Upper lobe of left lung (tissue), 5 donors: ENCODE results near the gene THSD4.

DNA sequence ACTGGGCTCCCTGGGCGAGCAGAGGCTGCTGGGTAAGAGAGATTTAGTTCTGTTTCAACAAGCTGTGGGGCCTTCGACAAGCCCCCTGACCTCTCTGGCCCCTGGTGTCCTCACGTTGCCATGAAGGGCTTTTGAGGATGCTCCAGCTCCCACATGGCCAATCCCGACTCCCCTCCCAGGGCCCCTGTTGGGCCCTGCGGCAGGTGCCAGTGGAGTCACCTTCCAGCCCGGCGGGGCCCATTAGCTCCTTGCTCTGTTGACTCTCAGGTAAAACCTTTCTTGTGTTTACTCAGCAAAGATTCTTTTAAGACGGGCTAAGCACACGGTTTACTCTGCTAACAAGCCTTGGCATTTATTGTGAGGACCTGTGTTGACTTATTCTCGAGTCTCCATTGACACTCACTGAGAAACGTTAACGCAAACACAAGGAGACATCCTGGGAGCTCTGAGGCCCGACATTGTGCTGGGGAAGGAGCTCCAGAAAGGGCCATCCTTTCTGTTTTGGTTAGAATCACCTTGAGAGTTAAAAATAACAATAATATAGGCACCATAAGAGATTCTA, 15.1 kb downstream of the RPLP1 start:
- PRO-cap, 2 experiments: no peak in any of the 2 experiments
- RAMPAGE, long total RNA, 4 experiments: start-site peak on the plus strand in 2 of 4 experiments, centred at positions 432 to 445 of the sequence, 14 to 33 reads per replicate

DNA sequence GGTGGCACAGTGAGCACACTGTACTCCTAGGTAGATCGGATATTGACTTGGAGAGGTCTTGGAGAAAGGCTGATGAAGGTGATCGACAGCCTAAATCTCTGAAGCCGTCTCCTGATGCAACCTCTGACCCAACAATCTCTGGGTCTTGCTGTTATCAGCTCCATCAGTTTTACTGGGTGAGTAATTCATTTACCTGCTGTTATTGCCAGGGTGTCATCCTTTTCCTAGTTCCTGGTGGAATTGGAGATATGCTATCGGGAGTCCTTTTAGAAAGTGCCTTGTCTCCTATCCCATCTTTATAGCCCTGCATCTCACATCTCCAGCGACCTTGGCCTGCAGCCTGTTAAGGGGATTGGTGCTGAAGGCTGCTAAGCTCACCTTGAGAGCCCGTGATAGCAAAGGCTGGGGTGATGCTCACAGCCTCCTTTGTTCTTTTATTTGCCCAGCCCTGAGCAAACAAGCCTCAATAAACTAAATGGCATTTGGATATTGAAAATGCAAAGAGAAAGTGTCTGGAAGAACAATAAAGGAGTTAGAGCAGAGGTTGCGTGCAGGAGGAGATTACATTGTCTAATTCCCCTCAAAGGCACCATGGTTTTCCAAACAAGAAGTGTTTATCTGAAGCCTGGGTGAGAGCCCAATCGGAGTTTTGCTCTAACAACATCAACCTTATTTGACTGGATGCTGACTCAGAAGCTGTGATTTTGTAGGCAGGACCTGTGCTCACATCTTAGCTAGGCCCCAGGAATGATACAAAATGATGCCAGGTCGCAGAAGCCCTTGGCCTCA, 101.8 kb downstream of the RPLP1 start:
- PRO-cap, 2 experiments: no peak in any of the 2 experiments
- RAMPAGE, long total RNA, 4 experiments: no peak in any of the 4 experiments

DNA sequence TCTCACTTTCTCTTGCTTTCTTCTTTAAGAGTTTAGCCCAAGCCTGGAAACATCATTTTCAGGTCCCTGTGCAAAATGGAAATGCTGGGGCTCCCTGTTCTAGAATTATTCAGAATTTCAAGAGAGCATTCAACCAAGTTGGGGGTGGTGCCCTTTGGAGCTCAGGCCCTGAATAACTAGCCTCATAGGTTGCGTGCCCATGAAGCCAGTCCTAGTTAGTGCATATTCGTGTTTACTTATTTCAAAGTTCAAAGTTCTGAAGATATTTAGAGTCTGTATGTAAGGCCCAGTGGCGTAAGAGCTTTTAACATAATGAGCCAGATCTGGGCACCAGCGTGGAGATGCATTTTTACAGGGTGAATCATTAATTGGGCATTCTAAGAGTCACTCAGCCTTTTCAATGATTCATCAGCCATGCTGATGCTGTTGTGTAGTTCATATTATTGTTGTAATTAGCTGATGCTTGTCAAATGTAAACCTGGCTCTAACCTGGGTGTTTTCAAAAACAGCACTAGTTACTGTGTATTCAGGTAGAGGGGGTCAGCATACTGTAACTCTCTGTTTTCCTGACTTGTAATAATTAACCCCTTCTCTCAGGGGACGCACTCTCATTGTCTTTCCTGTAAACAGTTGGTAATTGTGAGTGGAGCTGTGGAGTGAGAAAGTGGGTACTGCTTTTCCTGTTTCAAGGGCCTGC, 104.8 kb downstream of the RPLP1 start:
- PRO-cap, 2 experiments: no peak in any of the 2 experiments
- RAMPAGE, long total RNA, 4 experiments: no peak in any of the 4 experiments

- PRO-cap, 2 experiments: no peak in any of the 2 experiments
- RAMPAGE, long total RNA, 4 experiments: no peak in any of the 4 experiments
Measured at GRCh38 chr15:69666384-69667569, 214.2 kb downstream of the RPLP1 start.

DNA sequence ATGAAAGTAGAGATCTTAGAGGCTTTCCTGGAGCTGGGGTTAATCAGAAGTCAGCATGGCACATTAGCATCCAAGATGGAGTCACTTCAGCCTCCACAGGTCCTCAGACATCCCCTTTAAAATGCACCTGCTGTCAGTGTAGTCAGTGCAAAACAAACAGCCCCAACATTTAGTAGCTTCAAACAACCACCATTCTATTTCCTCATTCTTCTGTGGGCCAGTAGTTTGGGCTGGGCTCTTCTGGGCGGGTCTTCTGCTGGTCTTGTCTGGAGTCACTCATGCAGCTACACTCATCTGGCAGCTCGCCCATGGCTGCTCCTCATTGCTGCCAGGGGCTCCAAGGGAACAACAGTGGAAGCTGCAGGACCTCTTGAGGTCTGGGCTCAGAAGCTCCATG, 99.9 kb downstream of the TLE3 start:
- PRO-cap, 2 experiments: no peak in any of the 2 experiments
- RAMPAGE, long total RNA, 4 experiments: no peak in any of the 4 experiments

DNA sequence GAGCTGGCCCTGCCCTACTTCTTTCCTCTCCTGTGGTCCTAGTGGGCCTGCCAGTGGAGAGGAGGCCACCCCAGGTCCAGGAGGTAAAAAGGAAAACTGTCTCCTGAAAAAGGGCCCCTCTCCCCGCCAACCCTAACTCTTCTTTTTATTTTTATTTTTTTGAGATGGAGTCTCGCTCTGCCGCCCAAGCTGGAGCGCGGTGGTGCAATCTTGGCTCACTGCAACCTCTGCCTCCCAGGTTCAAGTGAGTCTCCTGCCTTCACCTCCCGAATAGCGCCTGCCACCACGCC, 41.2 kb downstream of the TLE3 start:
- PRO-cap, 2 experiments: no peak in any of the 2 experiments
- RAMPAGE, long total RNA, 4 experiments: no peak in any of the 4 experiments

- PRO-cap, 2 experiments: no peak in any of the 2 experiments
- RAMPAGE, long total RNA, 4 experiments: no peak in any of the 4 experiments
Measured at GRCh38 chr15:70070276-70070904, 27.3 kb downstream of the TLE3 start.

DNA sequence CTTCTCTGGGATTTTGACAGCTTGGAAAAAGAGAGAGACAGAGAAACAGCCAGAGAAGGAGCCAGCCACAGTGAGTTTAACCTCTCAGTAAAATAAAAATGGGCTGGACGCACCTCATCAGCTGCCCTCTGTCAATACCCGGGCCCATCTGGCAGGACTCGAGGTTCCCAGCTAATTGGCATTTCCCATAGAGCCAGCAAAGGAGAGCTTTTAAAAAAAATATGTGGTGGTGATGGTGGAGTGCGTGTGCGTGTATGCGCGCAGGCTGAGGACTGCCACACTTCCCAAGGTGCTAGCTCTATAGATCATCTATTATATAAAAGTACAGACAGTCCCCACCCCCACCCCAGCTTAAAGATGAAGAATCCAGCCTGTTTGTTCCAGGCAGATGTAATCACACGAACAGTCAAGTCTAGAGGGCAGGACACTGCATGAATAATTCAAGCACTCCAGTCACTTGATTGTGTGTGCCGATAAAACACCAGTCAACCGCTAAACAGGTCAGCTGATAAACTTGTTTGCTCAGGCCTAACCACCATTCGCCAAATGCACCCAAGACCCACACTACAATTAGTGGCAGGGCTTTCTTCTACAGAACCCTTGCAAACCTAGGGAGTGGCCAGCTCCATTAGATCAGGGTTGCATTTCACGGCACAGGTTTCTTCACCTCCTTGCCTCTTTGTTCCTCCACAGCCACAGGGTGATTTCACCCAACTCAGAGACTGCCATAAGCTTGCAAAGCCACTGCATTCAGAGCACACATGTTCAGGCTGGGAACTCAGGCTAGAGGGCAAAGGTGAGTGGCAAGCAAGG, 5.9 kb downstream of the TLE3 start:
- PRO-cap, 2 experiments: no peak in any of the 2 experiments
- RAMPAGE, long total RNA, 4 experiments: no peak in any of the 4 experiments

- PRO-cap, 2 experiments: peak in 2 of 2 experiments; most common plus-strand start chr15:70096387 (in 1); most common minus-strand start chr15:70096351 (in 1)
- RAMPAGE, long total RNA, 4 experiments: start-site peak on the minus strand in 2 of 4 experiments, at chr15:70096127-70096867 at its widest, 16 to 40 reads per replicate
Measured at GRCh38 chr15:70096119-70097223, 1.2 kb downstream of the TLE3 start.

DNA sequence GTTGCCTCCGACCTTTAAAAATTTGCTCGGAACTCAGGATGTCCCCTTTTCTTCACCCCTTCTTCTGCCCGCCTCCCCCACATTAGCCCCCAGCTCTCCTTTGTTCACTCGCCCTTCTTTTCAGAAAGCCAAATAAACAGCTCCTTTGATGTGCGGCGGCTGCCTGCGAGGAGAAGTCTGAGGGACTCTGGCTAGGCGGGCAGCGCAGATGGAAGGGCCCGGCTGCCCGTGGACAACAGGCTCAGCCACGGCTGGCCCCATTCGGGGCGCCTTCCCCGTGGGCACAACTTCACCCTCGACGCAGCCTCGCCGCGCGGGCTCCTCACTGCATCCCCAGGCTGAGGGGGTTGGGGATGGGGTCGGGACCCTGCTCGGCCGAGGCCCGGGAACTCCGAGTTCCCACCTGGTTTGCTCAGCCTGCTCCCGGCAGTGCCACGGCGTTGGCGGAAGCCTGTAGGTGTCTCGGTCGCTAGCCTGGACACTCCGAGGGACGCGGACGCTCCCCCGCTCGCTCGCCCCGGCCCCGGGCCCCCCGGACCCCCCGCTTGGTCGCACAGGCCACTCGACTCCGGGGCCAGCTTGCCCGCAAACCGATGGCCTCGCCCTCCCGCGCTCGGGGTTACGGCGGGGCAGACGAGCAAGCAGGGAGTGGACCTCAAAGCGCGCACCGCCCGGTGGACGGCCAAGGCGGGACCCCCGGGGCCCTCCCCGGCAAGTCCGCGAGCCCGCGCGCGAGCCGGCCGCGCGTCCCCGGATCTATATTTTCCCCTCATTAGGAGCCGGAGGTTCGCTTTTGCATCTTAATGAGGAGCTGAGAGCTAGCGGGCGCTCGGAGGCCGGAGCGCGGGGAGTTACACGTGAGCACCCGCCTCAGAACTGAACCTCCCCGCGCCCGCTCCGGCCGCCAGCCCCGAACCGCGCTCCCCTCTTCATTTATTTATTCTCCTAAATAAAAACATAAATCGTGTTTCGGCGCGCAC, 1.1 kb upstream of the TLE3 start:
- PRO-cap, 2 experiments: peak in 1 of 2 experiments; most common plus-strand start position 171 of the sequence (in 1); most common minus-strand start position 431 of the sequence (in 1)
- RAMPAGE, long total RNA, 4 experiments: no peak in any of the 4 experiments

GRCh38 chr15:70140299-70141200, 42.8 kb upstream of the TLE3 start:
- PRO-cap, 2 experiments: no peak in any of the 2 experiments
- RAMPAGE, long total RNA, 4 experiments: no peak in any of the 4 experiments

DNA sequence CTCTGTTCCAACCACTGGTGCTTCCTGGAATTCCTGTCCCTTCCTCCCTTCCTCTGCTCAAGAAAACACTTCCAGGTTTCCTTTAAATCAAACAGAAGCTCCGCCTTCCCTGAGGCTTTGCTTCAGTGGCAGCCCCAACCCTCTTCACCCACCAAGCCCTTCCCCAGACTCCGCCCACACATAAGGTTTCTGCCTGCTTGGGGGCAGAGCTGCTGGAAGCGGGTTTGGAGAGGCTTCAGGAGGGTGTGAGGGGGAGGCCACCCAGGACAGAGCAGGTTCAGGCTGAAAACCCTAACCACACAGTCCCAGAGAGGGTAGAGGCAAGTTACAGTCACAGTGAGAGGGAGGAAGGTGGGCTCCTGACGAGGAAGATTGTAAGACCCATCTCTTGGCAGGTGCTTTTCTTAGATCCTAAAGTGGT, 150.9 kb upstream of the TLE3 start:
- PRO-cap, 2 experiments: no peak in any of the 2 experiments
- RAMPAGE, long total RNA, 4 experiments: no peak in any of the 4 experiments

DNA sequence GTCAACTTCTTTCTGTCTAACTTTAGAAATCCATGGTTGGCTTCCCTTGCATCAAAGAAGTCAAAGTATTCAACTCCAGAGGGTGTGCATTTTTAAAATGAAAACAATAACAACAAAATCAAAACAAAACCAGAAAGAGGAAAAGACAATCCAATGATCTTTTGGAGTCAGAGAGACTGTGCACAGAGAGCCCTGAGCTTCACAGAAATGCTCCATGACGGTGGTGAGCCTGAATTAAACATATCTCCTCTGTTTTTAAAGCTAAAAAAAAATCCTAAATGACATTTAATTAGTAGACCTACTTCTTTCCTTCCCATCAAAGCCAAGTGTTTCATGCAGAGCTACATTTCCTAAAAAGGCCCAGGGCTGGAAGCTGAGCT, 230.7 kb upstream of the TLE3 start:
- PRO-cap, 2 experiments: no peak in any of the 2 experiments
- RAMPAGE, long total RNA, 4 experiments: no peak in any of the 4 experiments

DNA sequence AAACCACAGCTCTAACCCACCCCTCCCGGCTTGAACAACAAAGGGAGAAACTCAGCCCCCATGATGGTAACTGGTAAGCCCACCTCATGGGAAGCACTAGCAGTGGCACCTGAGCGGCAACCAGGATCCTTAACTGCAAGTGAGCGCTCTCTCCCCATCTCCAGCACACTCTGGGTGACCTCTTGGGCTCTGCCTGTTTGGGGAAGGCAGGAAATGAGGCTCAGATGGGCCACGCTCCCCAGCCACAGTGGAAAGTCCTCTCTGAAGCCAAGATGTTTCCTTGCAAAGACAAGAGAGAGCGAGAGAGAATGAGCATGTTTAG, 289.1 kb downstream of the UACA start:
- PRO-cap, 2 experiments: peak in 1 of 2 experiments; most common minus-strand start position 172 of the sequence (in 1)
- RAMPAGE, long total RNA, 4 experiments: no peak in any of the 4 experiments

DNA sequence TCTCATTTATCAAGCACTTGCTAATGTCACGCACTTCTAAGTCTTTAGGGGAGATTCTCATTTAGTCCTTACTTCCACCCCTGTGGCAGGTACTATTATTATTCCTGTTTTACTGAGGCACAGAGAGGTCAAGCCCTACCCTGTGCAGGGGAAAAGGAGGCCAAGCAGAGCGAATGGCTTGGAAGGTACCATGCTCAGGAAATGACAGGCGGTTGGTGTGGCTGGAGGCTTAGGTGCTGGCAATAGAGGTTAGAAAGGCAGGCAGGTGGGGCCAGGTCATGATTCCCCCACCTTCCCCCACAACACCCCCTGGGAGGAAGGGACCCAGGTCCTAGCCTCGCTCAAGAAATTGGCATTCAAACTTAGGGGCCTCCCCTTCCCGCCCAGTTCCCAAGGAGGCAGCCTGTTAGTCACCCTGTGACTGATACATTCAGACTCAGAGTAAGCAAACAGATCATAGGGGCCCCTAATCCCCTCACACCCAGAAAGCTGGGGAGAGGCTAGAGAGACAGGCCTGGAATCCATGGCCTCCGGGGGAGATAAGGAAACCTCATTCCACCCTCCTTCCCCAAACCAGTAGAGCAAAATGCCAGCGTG, 268.7 kb downstream of the UACA start:
- PRO-cap, 2 experiments: no peak in any of the 2 experiments
- RAMPAGE, long total RNA, 4 experiments: no peak in any of the 4 experiments

DNA sequence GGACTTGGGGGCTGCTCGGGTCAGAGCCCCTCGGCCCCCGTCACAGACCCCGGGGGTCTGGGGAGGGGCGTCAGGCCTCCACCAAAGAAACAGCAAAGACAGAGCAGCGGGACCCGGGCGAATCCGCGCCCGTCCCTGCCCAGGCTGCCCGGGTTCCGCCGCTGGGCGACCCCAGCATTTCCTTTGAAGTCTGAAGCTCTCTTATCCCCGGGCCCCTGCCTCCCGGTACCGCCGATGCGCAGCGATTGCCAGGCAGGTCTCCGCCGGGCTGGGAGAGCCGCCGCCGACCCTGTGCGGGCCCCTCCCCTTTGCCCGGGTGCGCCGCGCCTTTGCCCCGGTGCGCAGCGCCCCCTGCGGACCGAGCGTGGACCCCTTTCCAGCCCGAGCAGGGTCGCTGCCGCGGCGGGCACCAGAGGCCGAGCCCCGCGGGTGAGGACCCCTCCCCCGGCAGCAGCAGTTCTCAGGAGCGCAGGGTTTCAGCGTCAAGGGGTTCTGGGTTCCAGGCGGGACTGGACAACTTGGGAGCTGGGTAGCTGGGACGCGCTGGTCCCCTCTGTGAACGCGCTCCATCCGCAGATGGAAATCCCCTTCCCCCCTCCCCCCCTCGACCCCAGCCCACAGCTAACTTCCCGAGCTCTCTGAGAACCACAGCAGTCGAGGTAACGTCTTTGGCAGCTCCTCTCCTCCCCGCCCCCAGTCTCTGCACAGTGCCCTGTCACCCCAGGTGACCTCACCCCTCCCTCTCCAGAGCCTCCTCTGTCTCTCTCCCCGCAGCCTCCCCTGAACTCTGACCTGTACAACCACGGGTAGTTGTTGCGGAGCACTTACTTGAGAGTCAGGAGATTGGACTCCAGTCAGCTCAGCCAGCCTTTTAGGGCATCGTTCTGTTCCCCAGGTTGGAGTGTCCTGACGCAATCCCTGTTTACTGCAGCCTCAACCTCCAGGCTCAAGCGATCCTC, 178.0 kb downstream of the UACA start:
- PRO-cap, 2 experiments: no peak in any of the 2 experiments
- RAMPAGE, long total RNA, 4 experiments: no peak in any of the 4 experiments

- PRO-cap, 2 experiments: peak in 1 of 2 experiments; most common plus-strand start chr15:70703726 (in 1); most common minus-strand start chr15:70703597 (in 1)
- RAMPAGE, long total RNA, 4 experiments: no peak in any of the 4 experiments
Measured at GRCh38 chr15:70703181-70704047, 59.9 kb downstream of the UACA start.

DNA sequence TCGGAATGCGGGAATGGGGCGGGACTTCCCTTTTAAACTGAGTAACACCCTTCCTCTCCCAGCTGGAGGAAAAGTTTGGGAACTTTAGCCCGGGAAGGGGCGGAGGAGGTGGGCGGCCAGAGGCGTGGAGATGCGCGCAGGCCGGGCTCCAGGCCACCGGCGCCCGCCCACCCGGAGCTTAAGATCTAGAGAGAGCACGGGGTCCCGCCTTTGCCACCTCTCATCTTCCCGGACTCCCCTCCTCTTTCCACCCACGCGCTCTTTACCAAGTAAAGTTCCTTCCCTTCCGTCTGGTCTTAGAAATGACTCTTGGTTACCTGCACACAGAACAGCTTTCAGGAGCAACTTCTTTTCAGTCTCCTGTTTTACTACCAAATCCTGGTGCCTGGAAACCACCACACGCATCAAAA, 281 bp upstream of the UACA start:
- PRO-cap, 2 experiments: peak in 2 of 2 experiments; most common plus-strand start position 102 of the sequence (in 1)
- RAMPAGE, long total RNA, 4 experiments: no peak in any of the 4 experiments

DNA sequence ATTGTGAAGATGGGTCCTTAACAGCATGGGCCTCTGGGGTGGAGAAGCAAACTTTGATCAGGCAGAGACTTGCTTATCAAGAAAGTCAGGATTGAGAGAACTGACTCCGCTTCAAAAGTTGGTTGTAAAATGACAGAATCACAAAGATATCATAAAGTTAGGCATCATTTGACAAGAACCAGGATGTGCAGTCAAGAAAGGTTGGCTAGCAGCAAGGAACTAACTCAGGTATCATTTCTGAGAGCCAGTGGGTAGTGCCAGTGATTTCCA, 9.6 kb downstream of the LRRC49 start:
- PRO-cap, 2 experiments: no peak in any of the 2 experiments
- RAMPAGE, long total RNA, 4 experiments: no peak in any of the 4 experiments

GRCh38 chr15:71115193-71116017, at the start of gene THSD4:
Gene THSD4, plus strand, starts transcription at chr15:71115471.
- PRO-cap, 2 experiments: peak in 2 of 2 experiments; most common plus-strand start chr15:71115405 (in 1); most common minus-strand start chr15:71115279 (in 1)
- RAMPAGE, long total RNA, 4 experiments: start-site peak on the plus strand in 1 of 4 experiments, at chr15:71115405-71115443 at its widest, 11 reads per replicate